Measurements from ENCODE around the gene NHLH2.

DNA sequence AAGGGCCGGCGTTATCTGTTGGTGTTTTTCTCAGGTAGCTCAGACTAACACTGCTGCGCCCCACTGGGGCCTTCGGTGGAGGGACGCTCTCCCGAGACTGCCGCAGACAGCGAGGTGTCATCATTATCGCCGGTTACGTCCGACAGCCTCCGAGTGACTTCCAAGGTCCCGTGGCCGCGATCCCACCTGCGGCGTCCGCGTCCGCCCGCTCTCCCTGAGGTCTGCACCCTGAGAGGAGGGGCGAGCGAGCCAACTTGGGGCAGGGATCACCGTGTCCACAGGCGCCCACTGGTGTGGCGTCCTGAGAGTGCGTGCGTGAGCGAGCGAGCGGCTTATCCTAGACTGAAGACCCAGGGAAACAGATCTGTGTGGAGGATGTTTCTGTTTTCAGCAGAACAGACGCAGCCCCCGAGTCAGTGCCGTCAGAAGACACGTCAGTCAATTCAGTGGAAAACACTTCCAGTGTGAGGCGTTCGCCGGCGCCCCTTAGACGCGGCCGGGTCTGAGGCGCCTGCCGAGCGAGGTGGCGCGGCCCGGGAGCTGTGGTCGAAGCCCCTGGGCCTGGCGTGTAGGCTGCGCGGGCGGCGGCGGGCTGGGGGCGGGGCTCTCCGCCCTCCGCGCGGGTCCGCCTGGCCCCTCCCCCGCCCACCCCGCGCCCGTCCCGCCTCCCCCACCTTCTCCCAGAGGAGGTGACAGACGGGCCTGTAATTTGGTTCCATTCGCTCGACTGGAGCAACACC lies 12.6 kb downstream of the NHLH2 start:
- PRO-cap, result no peak

DNA sequence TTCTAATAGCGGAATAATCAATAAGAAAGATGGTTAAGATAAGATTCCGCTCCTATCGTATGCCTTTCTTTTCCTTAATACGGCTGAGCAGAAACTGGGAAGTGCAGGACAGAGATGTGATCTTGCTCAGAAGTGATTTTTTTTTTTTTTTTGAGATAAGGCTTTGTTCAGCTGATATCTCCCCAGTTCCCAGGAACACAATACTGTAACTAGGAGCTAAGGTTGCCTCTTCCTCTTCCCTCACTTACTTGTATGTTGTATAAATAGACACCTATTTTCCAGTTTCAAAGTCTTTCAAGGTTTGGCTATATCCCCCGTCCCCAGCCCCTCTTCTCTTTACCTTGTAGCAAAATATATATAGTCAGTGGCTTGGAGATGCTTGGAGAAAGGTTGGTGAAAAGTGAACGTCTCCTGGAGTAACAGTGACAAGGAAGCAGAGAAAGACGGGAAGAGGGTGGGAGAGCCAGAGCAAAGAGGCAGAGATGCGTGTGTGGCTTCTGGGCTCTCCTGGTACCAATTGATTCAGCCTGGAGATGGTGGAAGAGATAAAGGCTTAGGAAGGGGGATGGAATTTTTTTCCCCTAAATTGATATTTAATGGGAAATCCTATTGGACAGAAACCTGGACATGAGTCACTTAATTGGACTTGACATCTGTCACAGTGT lies at the start of gene NHLH2:
Gene NHLH2, minus strand, starts transcription at position 519 of the 665 bp plus-strand sequence.
- PRO-cap, result unidirectional peak, minus-strand start at position 519 of the sequence

DNA sequence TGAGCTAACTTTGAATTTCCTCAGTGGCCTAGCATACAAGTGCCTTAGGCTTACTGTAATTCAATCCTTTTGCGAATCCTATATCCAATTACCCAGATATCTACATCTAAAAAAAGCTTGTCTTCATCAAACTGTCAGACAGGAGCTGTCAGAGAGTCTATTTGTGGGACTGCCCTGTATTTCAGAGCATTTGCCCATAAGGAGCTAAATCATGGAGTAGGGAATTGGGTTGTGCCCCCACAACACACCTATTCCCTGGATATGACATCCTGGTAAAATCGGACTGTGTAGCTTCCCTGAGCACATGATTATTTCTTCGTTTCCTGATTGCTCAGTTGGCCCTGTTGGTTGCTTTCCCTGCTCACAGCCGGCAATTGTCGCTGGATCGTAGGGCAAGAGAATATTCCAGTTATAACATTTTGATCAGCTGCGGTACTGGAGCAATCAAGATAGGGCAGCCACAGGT lies 766 bp upstream of the MAB21L3 start:
- PRO-cap, result no peak

DNA sequence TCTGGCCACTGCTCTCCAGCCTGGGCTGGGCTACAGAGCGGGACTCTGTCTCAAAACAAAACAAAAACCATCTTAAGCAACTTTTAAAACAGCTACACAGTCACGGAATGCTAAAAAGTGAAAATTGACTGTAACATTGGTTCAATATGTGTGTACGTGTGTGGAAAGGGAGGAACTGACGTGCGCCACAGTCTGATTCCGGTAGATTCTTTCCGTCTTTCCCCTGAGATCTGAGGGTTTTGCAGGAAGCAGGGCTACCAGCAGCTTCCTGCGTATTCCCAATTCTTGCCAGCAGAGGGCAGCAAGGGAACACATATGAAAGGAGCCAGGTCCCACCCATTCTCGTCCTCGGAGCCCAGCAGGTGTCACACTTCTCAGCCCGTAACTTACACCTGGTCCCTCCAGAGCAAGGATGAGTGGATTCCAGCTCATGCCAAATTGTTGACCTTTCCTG lies 27.7 kb downstream of the MAB21L3 start:
- PRO-cap, result no peak

DNA sequence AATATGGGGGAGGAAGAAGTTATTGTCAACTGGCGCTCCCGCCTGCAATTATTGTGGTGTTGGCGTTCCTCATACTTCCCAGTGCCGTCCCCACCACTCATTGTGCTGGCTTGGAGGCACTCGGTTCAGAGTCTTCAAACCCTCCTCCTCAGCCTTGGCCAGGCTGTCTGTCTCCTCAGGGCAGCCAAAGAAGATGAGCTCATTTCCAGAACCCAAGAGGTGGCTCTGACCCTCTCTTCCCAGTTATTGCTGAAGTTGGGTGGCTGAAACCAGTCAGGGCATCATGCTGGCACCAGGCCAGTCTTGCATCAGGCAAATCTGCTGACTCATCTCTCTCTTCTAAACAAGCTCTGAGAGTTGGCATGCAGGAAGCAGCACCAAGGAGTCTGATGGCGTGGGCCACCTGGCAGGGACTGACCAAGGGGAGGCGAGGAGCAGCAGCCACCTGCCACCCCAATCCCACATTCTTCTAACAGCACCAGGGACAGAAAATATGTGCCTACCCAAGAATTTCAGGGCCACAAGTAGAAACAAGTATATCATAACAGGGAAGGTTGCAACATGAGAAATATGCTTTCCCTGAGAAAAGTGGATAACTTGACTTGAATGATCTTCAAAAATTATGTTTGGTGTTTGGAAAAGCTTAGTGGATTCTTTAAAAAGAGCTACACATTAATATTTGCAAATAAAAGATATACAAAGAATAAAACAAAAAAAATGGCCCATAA lies 104.8 kb upstream of the ATP1A1 start:
- PRO-cap, result unidirectional peak, minus-strand start at position 248 of the sequence

GRCh38 chr1:116273504-116273867 lies 99.6 kb upstream of the ATP1A1 start:
- PRO-cap, result no peak

- PRO-cap, result no peak
Observed at GRCh38 chr1:116374348-116374718, 1.3 kb downstream of the ATP1A1 start.

DNA sequence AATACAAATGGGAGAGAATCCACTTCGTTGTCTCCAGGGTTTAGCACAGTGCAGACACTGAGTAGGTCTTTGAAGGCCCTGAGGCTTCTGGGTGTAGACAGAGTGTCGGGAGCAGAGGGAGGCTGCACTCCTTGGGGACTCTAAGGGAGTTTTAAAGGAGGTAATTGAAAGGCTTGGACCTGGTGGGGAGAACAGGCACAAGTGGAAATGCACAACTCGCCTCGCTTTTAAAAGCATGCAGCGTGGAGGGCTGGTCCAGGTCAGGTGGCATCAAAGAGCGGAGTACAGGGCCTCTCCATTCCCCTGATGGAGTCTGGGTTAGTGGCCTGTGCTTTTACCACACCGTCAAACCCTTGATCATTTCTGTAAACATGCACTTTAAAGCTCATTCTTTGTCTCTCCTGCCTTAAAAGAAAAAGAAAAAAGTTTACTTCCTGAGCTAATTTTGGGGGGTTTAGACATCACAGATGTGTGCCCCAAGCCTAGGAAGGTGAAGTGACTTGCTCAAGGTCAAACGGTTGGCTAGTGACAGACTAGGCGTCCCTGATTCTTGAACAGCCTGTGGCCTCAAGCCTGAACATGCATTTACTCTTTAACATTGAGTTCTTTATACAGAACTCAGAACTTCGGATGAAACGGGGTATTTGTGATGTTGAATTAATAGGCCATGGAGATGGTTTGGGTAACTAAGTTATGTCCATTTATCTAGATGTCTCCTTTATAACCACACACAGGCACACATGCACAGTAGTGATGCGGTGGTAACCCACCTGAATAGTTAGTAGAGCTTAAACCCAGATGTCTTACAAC lies 1.9 kb downstream of the ATP1A1 start:
- PRO-cap, result no peak

GRCh38 chr1:116375984-116377103 lies 3.3 kb downstream of the ATP1A1 start:
- PRO-cap, result no peak

DNA sequence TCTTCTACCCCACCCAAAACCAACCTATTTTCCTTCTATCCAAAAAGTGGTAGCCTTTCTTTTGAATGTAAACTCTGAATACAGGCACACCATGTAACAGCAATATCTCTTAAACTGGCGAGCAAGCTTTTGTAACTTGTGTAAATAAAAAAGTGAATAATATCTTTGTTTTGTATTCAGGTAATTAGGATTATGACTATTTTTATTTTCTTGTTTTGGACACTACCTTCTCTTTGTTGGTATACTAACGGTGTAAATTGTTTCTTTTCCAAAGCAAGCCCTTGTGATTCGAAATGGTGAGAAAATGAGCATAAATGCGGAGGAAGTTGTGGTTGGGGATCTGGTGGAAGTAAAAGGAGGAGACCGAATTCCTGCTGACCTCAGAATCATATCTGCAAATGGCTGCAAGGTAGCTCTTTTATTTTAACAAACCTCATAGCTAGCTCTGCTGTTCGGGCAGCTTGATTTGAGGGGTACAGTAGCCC lies 15.4 kb downstream of the ATP1A1 start:
- PRO-cap, result no peak

- PRO-cap, result no peak
Observed at GRCh38 chr1:116514856-116516088, 55.6 kb downstream of the CD58 start.

GRCh38 chr1:116556188-116557361 lies 14.3 kb downstream of the CD58 start:
- PRO-cap, result no peak

GRCh38 chr1:116579413-116579902 lies 8.6 kb upstream of the CD58 start:
- PRO-cap, result no peak

DNA sequence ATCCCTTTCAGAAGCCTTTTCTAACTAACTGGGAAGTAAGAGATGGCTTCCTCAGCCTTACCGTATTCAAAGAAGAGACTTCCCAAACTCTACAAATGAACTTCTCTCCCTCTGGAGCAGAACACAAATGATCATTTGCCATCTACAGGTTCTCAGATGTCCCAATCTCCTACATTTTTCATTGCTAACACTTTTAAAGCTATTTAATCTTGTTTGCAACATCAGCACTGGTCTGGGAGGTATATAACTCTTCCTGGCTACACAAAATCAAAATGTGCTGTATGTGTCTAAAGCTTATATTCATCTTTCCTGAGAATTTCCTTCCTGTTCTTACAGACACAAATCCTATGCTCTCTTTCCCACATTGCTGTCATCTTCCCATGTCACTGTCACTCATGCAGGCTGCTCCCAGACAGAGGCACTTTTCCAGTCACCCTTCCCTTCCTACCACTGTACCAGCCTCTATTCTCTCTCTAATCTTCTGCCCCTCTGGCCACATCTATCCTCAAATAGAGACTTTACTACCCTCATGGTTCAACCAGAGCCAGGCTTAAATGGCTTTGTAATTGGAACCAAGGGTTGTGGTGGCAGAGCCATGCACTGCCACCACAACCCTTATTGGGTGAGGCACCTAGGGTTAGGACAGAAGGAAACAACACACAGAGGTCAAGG lies 4.5 kb downstream of the IGSF3 start:
- PRO-cap, result no peak

DNA sequence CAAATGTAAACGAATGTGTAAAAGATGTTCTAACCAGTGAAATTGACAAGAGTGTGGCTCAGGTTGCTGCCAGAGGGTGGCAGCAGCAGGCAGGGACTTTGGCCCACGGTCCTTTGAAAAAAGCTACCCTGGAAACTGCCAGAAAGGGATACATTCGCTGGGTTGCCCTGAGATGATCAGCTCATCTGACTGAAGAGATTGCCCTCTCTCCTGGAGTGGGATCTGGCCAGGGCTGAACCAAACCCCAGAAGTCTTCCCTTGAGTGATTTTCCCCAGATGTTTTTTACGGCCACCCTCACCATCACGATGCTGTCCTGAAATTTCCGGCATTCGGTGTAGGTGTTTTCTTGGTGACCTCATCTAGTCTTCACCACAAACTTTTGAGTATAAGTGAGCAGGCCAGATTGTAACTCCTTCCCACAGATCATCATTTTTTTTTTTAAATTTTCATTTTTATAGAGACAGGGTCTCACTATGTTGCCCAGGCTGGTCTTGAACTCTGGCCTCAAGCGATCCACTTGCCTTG lies 16.8 kb upstream of the CD2 start:
- PRO-cap, result no peak

DNA sequence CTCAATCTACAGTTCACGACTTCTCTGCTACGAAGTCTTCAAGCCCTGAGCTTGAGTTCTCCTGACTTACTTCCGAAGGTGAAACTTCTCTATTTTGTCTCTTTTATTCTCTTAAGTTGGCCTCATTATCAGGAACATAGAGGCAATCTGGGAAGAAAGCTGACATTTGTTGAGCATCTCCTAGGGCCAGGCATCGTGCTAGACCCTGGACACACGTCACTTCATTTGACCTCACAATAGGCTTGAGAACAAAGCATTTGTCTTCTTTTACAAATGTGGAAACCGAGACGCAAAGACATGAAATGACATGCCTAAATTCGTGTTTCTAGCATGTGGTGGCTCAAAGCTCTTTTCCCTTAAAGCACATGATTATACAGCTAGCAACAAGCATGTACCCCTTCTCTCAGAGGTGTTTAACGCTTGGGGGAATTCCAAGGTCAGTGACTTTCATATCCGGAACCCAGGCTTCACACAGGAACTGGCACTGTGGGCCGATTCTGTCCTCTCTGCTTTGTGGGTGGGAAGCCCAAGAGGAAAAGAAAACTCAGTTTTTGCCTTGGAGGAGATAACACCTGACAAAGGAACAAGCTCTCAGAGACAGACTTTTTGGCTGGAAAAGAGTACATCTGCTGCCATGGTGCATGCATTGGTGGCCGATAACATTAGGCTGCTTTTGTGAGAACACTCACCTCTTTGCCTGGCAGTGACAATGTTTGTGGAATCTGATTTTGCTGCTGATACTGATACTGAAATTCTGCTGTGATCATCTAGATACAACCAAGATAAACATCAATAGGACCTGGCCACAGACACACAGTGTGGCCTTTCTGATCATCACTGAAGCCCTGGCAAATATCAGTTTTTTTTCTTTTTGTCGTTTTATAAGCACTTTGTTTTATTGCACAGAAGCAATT lies 15.4 kb upstream of the CD2 start:
- PRO-cap, result no peak

DNA sequence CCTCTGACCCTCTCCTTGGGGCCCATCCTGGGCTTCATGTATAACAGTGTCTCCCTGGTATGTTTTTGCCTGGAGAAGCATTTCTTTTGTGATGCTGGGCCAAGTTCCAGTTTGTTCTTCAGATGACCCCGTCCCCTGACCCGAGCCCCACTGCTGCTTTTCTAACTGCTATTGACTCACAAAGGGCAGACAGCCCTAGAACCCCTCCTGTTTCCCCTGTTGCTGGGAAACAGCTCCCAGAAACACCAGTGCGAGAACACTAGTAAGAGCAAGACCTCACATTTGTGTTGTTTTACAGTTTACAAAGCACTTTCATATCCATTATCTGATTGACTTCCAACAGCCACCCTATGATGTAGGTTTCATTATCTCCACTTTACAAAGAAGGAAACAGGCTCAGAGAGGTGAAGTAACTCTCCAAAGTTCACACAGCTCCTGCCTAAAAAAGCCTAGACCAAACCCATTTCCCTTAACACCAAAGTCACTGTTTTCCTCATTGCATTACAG lies 9.1 kb downstream of the CD2 start:
- PRO-cap, result no peak

- PRO-cap, result no peak
Observed at GRCh38 chr1:116800651-116801226, 46.5 kb downstream of the CD2 start.

GRCh38 chr1:116824666-116824926 lies 70.4 kb downstream of the CD2 start:
- PRO-cap, result unidirectional peak, plus-strand start at chr1:116824816

GRCh38 chr1:116824927-116825157 lies 70.6 kb downstream of the CD2 start:
- PRO-cap, result no peak